SJSA1 (cell line): ENCODE data around the gene ATP6V0E1.

DNA sequence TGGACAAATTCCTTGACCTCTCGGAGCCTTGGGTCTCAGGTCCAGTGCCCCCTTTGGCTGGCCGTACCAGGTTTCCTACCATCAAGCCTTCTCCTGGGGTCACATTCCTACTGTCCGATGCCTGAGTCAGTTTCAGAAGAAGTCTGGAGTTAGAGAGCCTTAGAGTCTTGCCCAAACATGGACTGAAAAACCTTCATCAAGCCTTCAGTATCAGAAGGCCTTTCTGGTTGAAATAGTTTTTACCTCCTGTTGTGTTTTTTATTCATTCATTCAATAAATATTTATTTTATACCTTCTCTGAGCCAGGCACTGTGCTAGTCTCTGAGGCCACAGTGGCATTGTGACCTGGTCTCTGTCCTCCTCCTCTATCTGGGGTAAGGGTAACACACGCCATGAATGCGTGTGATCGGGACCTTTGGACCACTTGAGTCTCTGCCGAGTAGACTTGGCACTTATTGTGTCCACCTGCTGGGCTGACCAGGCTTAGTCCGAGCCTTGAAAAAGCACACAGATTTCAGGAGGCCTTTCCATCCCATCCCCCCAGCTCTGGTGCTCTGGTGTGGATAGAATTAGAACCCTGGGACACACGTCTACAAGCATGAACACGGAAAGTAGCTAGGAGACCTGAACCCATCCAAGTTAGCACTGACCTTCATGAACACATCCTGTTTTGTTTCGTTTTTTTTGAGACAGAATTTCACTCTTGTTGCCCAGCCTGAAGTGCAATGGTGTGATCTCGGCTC lies 58.6 kb downstream of the ERGIC1 start:
- RAMPAGE, long total RNA, result no peak

DNA sequence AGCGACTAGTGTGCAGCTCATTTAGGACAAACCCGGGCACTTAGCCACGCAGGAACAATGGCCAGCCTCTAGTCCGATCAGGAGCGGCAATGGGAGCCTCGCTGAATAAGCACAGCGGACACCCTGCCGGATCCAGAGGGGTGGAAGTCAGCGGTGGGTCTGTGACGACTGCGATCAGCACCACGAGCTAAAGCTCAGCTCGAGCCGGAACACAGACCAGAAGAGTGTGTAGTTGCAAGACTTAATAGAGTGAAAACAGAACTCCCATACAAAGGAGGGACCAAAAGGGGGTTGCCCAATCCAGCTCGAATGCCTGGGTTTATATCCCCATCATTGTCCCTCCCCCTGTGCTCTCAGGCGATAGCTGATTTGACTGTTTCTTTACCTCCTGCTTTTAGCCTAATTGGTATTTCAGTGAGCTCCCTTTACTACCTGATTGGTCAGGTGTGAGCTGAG lies 53.7 kb upstream of the RPL26L1 start:
- RAMPAGE, long total RNA, result no peak

DNA sequence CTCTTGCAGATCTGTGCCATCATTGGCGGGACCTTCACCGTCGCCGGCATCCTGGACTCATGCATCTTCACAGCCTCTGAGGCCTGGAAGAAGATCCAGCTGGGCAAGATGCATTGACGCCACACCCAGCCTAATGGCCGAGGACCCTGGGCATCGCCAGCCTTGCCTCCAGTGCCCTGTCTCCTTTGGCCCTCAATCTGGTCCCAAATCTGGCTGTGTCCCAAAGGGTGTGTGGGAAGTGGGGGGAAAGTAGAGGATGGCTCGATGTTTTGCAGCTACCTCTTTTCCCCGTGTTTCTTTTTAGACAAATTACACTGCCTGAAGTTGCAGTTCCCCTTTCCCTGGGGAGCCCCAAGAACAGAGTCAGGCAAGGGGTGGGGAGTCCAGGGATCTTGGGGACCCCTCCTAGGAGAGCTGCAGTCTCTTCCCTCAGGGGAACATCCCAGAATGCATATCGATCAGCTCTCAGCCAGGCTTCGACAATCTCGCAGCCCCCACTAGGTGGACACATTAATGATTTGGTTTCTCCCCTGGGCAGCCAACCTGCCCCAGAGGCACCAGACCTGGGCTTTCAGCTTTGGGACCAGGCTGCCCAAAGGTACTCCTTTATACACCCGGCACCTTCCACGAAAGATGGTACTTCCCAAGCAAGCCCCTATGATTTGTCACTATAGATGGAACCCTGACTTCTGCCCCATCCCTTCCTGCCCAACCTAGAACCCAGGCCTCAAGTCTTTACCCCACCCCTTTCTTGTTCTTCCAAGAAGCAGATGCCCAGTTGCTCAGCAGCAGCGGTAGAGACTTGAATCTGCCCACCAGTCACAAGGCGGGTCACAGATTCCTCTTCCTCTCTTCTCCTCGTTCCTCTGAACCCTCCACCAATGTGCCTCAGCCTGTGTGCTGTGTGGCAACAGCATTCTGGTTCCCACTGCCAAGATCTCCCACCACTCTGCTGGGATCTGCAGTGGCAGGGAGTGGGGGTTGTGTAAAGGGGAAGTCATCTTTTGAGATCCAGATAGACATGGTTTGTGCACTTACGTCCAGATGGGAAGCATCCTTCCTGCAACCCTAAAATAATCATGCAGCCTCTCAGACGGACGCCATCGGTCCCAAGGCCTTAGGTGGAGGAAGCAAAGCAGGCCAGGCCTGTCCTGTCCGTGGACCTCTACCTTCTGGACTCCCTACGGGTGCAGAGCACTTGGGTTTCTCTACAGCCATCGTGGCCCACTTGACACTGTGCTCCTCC lies 8.1 kb upstream of the RPL26L1 start:
- RAMPAGE, long total RNA, result no peak

DNA sequence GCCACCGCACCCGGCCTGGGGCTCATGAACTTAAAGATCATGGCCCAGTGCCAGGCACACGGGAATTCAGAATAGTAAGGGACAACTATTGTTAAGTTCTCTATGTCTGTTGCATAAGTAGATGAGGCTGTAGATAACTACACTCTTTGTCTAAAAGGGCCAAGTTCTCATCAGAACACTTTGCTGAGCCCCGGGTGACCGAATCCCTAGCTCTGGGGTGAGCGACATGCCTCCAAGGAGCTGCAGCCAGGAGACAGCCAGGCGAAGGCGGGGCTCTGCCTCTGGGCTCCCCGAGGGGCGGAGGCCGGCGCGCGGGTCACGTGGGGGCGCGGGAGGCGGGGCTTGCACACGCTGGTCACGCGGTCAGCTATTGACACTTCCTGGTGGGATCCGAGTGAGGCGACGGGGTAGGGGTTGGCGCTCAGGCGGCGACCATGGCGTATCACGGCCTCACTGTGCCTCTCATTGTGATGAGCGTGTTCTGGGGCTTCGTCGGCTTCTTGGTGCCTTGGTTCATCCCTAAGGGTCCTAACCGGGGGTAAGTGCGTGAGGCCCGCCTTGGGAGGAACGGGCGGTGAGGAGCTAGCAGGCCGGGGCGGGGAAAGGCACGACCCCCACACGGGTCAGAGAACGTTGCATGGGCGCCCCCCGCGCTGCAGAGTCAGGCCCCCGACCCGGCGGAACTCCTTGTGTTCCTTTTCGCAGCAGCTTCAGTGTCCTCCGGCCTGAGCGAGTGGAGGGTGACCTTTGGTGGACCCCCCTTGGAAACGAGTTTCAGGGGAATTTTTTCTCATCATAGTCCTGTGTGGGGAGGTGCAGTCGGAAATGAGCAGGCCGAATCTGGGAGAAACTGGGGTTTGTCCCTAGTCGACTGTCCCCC lies at the start of gene ATP6V0E1:
ATP6V0E1 (plus strand) TSS at position 345 of the 880 bp plus-strand sequence.
- RAMPAGE, long total RNA, result start-site peak on the plus strand centred at position 384 of the sequence, 81 bp wide, 7,769 and 6,225 reads in 2 replicates

GRCh38 chr5:173018414-173018779 lies 34.8 kb downstream of the ATP6V0E1 start:
- RAMPAGE, long total RNA, result no peak

DNA sequence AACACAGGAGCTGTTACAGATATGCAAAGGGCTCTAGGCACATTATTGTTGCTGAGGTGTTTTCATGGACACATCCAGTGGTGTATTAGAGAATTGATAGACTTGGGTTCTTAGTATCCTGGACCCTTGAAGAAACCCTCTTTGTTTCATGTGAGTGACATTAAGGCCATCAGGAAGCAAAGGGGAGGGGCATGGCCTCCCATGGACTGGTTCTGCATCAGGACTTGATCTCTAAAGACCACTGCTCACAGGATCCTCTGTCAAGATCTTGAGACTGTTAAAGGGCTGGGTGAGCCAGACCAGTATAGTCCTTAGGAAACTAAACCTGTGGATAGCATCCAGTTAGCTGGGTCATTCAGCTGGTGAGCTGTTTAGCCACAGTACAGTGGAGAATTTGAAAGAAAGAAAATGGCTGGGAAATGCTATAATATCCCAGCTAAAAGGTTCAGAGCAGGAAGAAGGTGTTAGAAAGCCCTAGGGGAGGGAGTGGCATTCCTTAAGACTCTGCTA lies 4.4 kb upstream of the BNIP1 start:
- RAMPAGE, long total RNA, result no peak

- RAMPAGE, long total RNA, result no peak
These were observed 19.0 kb downstream of the BNIP1 start for GRCh38 chr5:173163092-173163878.

DNA sequence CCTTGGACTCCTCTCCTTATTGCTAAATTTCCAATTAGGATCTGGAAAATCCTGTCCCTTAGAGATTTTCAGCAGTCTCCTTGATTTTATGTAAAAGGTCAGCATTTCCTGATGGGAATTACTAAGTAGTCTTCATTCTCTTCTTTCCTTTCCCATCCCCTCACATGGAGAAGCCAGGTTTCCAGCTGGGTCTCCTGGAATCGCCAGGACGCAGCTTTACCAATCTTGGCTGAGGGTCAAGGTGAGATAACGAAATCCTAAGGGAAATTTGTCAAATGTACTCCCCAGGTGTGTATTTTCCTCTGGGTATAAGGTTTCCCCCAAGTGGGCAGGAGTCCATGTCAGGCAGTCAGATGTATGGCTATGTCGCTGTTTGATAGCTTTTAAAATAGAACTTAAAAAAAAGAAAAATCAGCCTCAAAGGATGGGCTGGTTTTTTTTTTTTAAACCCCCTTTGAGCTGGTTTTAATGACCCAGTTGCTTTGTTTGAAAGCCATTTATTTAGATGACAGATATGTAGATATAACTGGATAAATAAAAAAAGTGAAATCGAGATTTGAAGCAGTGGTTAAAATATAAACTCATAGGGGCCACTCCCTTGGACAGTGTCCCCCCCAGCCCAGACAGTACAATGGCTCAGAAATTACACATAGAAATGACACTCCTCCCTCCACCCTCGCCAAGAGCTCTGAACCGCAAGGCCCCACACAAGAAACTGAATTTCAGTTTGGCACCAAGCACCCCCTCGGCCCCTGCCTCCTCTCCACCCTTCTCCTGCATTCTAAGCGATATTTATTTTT lies 11.4 kb downstream of the STC2 start:
- RAMPAGE, long total RNA, result no peak

- RAMPAGE, long total RNA, result no peak
These were observed 126.8 kb upstream of the STC2 start for GRCh38 chr5:173454765-173455698.

GRCh38 chr5:173501018-173501646 lies 115.3 kb downstream of the BOD1 start:
- RAMPAGE, long total RNA, result no peak

DNA sequence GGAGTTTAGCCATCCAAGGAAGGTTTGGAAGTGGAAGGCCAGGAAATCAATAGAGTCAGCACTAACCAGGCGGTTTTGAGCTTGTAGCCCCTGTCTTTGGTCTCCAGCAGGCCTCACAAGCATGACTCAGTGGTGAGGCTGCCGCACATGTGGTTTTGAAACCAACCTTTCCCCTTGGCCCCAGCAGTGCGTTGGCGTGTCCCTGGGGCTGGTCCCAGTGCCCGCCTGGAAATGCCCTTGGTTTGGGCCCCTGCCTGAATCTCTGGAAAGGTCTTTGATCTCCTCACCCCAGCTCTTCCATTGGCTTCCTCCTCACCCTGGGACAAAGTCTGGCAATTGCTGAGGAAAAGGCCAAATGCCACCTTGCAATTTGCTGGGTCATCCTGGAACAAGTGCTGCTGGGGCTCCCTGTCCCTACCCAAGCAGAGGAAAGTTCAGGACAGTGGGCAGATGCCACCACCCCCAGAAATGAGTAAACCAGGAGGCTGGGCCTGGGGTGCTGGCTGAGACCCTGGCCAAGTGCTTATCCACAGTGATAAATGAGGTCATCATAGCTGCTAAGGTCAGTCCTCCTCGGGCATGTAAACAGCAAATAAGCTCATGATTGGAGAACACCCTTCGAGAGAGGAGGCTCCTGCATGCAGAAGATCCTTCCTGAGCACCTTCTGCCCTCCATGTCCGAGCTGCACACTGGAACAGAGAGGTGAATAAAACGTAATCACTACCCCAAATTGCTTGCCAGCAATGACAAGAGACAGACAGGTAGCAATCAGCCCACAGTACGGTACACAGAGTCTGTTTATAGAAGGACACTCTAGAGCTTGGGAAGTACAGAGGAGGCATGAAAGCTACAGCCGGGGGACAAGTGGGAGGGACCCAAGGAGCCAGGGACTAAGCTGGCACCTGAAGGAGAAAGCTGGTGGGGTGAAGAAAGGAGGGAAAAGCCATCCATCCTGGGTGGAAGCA lies 98.9 kb upstream of the CPEB4 start:
- RAMPAGE, long total RNA, result no peak

DNA sequence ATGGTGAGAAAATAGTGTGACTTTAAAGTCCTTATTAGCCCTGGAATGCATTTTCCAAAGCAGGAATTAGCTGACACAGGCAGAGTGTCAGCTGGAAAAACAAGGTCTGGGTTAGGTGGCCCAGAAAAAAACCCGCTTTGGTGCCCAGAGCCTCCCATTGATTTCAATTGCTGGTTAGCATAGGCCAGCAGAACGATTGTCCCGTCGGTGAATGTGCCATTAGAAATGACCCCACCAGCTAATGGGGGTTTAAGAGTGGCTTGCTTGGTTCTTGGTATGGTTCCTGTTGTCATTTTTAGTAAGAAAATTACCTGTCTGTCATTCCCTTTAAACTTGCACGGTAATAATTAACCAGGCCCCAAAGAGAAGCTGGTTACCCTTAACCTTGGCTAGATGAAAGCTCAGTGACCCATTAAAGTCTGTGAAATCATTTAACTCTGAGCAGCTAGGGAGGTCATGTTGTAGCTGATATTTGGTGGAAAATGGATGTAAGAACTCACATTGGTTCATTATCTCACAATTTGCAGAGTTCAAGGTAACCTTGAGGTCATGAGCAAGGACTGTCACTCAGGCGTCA lies 61.9 kb upstream of the CPEB4 start:
- RAMPAGE, long total RNA, result no peak

DNA sequence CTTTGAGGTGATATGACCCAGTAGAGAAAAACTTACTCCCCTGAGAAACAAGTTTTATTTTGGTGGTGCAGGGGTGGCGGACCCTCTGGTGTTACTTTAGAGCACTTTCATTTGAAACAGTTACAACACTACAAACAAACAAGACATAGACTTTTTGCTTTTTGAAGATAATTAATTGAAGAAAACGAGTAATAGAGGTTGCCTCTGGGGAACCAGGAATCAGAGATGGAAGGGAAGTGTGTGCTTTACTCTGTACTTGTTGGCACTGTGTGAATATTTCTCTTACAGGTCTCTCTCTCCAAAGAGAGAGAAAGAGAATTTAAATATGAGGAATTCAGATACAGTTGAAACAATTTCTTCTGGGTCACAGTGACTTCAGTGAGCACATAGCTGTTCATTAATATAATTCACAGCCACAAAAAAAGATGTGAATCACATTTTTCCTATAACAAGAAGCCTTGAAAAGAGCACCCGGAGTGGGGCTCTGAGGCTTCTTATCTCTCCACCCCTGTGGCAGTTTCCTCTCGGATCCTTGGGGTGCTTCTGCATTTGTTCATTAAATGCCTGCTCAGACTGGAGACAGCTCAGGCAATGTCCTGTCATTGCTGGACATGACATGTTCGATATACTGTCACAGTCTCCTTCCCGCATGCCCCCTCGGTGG lies 37.8 kb upstream of the CPEB4 start:
- RAMPAGE, long total RNA, result no peak

- RAMPAGE, long total RNA, result no peak
These were observed 32.6 kb upstream of the CPEB4 start for GRCh38 chr5:173855440-173856110.

GRCh38 chr5:173873026-173873352 lies 15.2 kb upstream of the CPEB4 start:
- RAMPAGE, long total RNA, result no peak

DNA sequence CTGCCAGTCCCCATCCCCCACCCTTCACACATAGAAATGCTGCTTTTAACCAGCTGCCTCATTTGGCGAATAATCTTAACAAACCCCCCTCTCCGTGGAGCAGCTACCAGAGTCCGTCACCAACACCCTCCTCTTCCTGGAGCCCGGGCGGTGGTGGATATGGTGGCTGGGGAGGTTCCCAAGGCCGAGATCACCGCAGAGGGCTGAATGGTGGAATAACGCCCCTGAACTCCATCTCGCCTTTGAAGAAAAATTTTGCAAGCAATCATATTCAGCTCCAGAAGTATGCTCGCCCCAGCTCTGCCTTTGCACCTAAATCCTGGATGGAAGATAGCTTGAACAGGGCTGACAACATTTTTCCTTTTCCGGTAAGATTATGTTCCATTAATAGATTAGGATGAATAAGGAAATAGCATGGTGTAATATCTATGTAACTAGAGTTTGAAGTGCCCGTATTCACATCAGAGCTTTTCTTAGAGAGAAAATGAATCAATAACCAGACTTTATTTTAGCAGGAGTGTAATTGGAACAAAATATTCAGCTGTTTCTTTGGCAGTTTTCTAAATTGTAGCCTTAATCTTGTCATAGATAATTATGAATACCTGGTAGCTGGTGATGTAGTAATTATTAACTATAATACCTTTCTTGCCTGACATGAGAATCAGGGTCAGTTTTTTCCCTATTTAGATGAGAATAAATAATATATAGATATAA lies 2.5 kb downstream of the CPEB4 start:
- RAMPAGE, long total RNA, result no peak

DNA sequence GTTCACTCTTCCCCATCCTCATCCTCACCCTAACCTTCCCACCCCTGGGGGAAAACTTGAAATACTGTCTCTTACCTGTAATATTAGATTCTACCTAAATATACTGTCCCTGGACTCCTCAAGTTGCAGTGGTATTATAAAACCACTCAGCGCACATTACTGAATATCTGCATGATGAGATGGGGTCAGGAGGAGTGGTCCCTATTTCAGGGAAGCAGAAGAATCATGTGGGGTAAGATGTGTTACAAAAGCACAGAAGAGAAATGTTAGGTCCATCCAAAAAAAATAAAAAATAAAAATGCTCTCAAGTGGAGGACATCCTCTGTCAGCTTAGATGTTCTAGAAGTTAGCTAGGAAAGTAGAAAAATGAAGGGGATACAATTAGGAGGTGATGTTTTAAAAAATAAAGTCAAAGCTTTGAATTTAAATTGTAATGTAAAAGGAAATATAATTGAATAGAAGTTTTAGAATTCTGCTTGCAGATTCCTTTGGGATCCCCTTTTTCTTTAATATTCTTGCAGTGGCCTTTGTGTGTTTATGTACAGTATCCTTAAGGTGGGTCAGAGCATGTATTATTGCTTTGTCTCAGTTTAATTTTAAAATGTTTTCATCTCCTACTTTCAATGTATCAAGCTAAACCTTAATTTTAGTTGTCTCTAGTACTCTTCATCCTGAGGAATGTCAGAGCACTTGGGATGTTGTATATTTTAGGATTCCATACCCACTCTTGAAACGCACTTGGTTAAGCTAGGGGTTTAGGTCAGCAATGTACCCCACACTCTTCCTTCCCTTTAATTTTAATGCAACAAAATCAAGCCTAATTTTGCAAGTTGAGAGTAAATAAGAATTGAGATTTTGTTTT lies 20.5 kb downstream of the CPEB4 start:
- RAMPAGE, long total RNA, result no peak

GRCh38 chr5:173918341-173919155 lies 30.4 kb downstream of the CPEB4 start:
- RAMPAGE, long total RNA, result no peak

- RAMPAGE, long total RNA, result no peak
These were observed 33.0 kb downstream of the CPEB4 start for GRCh38 chr5:173920927-173921827.

- RAMPAGE, long total RNA, result no peak
These were observed 35.6 kb downstream of the CPEB4 start for GRCh38 chr5:173923606-173924225.